Lung (tissue), 4 donors: ENCODE measurements around a stretch of chr10.

- PRO-cap, result no peak
- RAMPAGE, long total RNA, result no peak
- RRBS, result no CpG with 5 or more reads among the region's 23 CpGs
Measured at GRCh38 chr10:78656691-78657392, 411.9 kb upstream of the ZMIZ1 start.

- PRO-cap, result no peak
- RAMPAGE, long total RNA, result no peak
- RRBS, result no CpG with 5 or more reads among the region's 7 CpGs
Measured at GRCh38 chr10:78741426-78742159, 327.2 kb upstream of the ZMIZ1 start.

- PRO-cap, result no peak
- RAMPAGE, long total RNA, result no peak
- RRBS, result 38% methylated on average over 2 of the region's 9 CpGs
Measured at GRCh38 chr10:78743917-78744655, 324.7 kb upstream of the ZMIZ1 start.

DNA sequence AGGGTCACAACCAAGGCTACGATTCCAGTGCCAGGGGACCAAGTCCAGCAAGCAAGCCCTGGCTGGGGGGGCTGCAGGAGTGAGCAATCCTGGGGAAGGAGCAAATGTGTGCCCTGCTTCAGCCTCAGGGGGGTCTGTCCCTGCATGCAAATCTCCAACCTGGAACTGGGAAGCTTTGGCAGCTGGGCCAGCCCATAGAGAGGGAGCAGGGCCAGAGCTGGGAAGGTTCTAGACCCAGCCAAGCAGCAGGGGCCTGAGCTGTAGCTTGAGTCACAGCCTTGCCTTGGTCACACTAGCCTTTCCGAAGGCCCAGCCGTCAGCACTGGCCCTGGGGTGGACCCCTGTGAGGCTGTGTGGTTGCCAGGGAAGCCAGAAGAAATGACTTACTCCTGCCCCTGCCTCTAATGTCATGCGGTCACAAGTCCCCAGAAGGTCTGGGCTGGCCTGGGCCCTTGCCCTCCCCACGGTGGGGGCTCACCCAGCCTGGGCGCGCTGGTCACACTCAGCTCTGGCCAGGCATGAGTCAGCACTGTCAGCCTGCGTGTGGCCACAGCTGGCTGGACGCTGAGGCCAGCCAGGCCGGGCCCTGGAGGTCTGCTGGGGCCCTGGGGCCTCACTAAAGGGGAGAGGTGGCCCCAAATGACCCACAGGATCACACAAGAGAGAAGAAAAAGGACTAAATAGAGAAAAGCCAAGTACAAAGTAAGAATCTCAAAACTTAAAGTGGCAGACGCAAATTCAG lies 96.2 kb upstream of the ZMIZ1 start:
- PRO-cap, result no peak
- RAMPAGE, long total RNA, result no peak
- RRBS, result no CpG with 5 or more reads among the region's 11 CpGs

DNA sequence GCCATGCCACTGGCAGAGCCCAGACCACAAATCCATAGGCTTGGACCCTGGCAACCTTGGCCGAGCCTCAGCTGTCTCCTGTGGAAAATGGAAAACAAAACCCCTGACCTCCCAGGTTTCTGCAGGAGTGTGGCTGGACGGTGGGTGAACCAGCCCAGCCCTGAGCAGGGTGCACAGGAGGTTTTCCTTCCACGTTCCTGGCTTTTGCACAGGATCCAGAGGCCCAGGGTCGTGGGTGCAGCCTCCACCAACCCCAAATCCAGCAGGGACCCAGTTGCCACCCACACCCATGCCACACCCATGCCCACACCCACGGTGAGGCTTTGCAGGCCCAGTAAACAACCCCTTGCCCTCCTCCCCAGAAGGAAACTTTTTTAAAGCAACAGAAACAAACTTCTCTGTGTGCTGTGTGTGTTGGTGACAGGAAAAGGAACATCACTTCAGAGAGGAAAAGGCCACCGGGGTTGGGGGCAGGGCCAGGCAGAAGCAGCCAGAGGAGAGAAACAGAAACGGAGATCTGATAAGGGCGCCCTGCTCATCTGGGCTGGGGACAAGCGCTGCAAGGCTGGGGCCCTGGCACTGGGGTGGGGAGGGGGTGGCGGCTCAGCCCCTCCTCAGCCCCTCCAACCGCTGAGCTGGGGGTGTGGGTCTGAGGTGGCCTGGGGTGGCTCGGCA lies 20.7 kb upstream of the ZMIZ1 start:
- PRO-cap, result no peak
- RAMPAGE, long total RNA, result no peak
- RRBS, result no CpG with 5 or more reads among the region's 12 CpGs

GRCh38 chr10:79059101-79059736 lies 9.5 kb upstream of the ZMIZ1 start:
- PRO-cap, result no peak
- RAMPAGE, long total RNA, result no peak
- RRBS, result no CpG with 5 or more reads among the region's 10 CpGs

DNA sequence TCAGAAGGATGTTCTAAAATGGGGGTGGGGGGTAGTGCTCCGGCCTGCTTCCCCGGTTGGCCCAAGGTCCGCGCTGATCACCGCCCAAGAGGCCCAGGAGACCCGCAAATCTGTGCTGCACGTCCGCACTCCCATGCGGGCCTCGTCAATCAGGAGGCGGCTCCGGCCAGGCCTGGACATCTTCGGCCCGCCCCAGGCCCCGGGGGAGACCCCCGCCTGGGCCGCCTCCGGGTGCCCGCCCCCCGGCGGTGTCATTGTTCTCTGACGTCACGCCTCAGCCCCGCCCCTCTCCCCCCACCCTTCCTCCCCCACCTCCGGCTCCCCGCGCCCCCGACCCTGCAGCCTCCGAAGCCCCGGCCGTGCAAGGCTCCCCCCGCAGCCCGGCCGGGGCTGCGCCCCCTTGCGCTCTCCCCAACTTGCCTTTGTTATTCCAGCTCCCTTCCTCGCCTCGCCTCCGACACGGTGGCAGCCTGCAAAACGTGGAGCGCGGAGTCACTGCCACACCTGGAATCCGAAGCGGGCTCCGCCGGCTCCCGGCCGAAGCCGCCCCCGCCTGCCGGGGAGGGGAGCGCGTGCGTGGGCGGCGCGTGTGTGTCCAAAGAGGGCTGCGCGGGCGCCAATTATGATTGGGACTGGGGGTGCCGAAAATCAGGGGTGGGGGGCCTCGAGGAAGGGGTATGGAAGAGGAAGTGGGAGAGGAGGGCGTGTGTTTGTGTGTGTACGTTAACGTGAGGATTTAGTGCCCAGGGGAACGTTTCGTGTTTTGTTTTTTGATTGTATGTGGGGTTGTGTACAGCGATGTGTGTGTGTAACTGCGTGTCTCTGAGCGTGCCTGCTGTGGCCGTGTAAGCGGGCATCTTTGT lies 1.6 kb upstream of the ZMIZ1 start:
- PRO-cap, result unidirectional peak, minus-strand start at position 153 of the sequence
- RAMPAGE, long total RNA, result no peak
- RRBS, result 3% methylated on average over 23 of the region's 73 CpGs

DNA sequence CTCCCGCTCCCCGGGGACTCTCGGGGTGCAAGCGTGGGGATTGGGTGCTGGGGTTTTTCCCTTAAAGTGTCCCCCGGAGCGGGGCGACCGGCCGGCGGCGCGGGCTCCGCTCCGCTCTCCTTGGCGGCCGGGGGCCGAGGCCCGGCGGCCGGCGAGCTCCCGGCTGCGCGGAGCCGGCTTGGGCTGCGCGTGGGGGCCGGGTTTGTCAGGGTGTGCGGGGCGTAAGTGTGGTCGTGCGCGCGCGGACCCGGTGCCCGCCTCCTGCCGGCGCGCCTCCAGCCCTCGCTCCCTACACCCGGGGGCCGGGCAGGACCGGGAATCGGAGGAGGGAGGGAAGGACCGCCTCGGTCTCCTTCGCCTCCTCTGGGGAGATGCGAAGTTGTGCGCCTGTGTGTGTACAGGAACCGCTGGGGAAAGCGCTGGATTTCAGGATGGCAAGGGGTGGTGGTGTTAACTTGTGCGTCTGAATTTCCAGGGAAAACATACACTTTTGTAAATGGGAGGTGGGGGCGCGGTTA lies 609 bp downstream of the ZMIZ1 start:
- PRO-cap, result no peak
- RAMPAGE, long total RNA, result no peak
- RRBS, result 1% methylated on average over 19 of the region's 55 CpGs

DNA sequence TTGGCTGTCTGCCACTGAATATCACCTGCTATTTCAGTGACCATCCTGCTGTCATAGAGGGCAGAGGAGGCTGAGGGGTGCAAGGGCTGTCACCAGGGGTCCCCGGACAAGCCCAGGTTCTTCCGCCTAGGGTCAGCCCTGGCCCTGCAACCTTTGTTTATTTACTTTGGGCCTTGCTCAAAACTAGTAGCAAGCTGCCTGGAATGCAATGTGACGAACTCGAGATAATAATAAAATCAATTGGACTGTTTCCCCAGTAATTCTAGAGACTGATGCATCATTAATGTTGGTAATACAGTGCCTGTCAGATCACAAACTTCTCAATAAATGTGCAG lies 28.5 kb downstream of the ZMIZ1 start:
- PRO-cap, result no peak
- RAMPAGE, long total RNA, result no peak
- RRBS, result no CpG with 5 or more reads among the region's 4 CpGs

DNA sequence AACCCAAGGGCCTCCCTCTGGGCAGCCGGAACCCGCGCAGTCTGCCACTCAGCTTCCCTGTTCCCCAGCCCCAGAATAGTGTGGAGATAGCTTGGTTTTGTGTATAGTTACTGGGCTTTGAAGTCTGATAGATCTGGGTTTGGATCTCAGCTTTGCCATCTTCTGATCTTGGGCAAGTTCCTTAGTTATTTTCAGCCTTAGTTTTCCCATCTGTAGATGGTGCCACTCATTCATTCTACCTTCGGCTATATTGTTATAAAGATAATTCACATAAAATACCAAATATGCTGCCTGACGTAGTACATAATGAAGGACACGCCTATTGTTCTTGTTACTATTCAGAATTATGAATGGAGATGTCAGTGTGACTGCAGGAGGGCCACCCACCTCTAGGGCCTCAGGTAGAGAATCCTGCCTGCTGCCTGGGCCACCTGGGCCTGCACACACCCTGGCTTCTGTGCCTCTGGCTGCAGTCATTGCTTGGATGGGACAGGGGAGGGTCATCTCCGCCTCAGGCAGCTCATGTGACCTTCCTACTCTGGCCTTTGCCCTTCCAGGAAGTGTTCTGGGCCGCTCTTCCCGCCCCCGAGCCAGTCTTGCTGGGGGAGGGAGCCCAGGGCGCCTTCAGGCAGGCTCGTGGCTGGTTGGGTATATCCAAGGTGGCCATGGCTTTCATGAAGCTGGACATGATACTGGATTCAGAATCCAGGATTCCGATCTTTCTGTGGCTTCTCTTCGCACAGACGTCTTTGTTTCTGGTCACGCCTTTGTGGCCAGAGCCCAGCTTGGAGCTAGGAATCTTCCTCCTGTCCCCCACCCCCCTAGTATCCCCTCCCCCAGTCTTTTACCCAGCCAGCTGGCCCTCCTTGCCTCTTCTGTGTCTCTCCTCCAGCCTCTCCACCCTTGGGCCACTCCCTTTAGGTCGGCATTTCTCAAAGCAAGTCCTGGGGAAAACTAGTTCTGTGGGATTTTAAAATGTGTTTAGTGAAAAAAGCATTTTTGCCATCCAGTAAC lies 119.3 kb downstream of the ZMIZ1 start:
- PRO-cap, result no peak
- RAMPAGE, long total RNA, result no peak
- RRBS, result no CpG with 5 or more reads among the region's 17 CpGs

- PRO-cap, result no peak
- RAMPAGE, long total RNA, result no peak
- RRBS, result no CpG with 5 or more reads among the region's 15 CpGs
Measured at GRCh38 chr10:79215839-79216319, 131.4 kb upstream of the PPIF start.

DNA sequence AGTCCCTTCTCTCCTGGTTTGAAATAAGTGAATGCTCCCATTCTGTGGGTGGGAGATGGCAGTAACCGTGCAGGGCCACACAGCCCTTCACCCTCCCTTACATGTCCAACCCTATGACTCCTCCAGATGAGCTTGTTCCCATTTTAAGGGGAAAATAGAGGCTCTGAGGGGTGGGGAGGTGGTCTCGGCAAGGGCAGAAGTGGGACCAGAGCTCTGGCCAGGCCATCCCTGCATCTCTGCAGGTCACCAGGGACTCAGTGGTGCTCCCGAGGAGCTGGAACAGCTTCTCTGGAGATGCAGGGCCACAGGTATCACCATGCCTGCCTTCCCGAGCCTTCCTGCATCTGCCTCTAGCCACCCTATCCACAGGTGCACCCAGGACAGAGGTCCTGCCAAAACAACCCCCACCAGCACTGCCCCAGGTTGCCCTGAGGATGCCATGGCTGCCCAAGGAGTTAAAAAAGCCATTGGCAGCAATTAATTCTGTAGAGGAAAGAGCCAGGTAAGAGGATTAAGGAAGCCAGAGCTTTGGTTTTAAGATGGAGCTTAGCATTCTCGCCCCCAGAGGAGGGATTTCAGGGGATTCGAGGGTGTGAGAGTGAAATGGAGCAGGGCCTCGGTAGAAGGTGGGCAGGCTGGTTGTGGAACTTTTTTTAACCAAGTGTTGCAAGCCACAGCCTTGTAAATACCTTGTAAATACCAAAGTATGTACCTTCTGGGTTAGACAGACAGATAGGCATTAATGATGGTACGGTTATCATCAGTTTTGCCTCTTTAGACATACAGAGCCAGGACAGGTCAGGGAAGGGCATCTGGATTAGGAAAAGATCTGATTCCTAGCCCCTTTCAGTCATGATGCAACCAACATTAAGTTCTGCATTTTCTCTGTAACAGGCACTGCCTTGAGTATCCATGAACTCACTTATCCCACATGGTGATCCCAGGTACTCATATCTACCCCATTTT lies 120.9 kb upstream of the PPIF start:
- PRO-cap, result no peak
- RAMPAGE, long total RNA, result no peak
- RRBS, result no CpG with 5 or more reads among the region's 8 CpGs

DNA sequence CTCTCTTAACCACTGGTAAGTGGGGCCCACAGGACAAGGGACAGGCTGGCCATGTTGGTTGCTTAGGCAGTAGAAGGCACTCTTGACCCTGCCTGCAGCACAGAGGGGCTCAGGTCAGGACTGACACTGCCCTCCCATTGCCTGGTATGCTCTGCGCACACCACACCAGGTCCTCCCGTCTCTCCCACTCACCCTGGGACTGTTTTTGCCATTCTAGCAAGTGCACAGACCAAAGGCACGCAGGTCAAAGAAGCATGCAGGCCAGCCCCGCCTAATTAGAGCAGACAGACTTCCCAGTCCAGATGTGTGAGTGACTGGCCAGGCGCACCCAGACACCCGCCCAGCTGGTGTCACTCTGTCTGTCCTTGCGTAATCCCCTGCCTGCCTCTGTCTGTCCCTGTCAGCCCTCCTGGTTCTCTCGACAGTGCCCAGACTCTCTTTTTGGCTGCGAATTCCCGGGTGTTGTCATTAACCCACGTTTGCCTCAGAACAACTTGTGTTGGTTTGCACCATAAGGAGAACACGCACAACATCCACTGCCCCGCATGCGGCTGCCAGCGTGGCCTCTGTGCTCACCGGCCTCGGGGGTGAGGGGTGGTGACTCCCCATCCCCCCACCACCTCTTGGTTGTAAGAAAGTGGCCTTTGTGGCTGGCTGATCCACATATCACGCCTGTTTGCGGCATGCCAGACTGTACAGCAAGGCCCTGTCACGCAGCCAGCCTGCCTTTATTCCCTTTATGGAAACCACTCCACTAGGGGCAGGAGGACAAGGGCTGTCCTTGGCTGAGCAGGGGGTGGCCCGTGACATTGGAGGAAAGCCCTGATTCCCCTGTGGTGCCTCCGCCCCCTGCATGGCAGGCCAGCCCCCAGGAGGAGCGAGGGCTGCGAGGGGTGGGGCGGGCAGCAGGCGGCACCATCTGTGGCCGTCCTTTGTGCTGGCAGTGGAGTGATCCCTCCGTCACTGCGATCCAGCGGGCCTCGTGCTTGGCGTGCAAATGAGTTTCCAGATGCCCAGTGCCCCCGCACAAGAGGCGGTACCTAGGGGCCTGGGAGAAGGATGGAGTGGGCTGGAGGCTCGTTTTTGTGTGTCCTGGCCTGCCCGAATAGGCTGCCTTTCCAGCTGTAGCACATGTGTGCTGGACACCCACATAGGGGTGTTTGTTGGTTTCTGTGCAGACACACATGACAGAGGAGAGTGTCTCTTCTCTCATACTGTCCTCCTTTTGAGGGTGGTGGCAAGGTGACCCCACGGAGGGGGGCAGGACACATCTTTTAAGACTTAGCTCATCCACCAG lies 72.8 kb upstream of the PPIF start:
- PRO-cap, result no peak
- RAMPAGE, long total RNA, result no peak
- RRBS, result 33% methylated on average over 6 of the region's 37 CpGs

DNA sequence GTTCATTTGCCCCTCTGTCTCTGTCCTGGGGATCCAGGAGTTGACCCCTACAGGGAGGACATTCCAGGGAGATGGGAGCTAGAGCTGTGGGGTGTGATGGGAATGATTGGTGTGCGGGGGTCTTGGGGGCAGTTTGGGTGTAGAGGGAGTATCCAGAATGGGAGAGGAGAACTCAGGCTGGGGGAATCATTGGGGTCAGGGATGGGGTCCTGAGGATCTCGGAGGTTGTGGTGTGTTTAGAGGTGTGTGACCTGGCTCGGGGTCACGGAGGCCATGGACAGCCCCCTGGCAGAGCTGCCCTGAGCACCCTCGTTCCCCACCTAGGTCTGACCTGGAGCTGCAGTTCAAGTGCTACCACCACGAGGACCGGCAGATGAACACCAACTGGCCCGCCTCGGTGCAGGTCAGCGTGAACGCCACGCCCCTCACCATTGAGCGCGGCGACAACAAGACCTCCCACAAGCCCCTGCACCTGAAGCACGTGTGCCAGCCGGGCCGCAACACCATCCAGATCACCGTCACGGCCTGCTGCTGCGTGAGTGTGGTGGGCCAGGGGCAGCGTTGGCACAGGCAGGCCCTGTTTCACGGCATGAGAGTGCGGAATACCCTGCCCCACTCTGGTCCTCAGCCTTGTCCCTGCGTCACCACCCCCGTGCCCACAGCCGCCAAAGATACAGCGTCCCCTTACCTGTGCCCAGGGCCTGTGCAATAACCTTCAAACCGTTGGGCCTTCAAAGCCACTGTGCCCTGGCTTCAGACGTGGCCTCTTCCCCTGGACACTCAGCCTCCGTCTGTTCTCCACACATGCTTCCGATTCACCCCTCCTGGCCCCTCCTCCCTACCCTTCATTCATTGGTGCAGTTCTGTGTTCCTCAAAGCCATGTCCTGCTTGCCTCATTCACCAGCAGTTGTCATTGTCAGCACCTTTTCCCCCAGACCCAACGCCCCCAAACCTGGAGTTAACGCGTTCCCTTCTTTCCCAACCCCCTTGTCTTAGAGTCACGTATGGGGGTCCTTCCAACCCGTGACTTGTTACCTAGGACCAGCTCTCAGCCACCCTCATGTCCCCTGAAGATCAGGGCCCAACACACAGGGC lies 46.5 kb upstream of the PPIF start:
- PRO-cap, result no peak
- RAMPAGE, long total RNA, result no peak
- RRBS, result no CpG with 5 or more reads among the region's 37 CpGs

- PRO-cap, result no peak
- RAMPAGE, long total RNA, result no peak
- RRBS, result no CpG with 5 or more reads among the region's 12 CpGs
Measured at GRCh38 chr10:79301504-79302159, 45.6 kb upstream of the PPIF start.

DNA sequence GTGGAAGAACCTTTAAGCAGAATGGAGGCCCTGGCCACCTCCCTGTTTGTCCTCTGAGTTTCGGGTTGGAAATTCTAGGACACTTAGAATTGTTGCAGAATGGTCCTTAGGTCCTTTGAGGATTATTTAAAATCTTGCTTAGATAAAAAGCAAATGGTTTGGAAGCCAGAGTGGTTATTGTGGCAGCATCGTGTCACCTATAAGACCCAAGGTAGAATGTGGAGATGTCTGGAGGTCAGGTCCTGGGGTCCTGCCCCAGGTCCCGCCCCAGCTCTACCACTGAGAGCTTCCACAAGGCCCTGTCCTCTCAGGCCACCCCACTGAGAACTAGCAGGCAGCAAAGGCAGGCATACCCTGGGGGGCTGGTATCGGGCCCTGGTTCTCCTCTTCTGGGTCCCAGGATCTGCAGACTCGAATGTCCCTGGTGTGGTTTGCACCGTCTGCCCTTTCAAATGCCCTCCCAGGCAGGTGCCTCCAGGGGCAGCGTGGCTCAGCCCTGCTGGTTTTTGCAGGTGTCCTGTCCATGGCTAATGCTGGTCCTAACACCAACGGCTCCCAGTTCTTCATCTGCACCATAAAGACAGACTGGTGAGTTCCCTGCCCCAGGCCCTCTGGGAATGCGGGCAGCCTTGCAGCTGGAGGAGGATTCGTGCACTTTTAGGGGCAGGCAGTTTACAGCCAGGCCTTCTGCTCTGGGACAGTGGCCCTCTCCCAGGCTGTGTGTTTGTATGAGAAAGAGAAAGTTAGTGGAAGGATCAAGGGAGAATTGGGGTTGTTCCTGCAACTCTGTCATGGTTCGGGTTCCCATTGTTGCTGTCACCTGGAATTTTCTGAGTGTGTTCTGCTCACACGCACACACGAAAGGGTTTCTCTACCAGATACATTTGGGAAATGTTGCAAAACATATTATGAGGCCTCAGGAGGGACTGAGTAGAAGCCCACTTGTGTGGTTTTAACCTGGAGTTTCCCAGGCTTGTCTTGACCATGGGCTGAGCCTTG lies 4.8 kb downstream of the PPIF start:
- PRO-cap, result no peak
- RAMPAGE, long total RNA, result no peak
- RRBS, result no CpG with 5 or more reads among the region's 13 CpGs

DNA sequence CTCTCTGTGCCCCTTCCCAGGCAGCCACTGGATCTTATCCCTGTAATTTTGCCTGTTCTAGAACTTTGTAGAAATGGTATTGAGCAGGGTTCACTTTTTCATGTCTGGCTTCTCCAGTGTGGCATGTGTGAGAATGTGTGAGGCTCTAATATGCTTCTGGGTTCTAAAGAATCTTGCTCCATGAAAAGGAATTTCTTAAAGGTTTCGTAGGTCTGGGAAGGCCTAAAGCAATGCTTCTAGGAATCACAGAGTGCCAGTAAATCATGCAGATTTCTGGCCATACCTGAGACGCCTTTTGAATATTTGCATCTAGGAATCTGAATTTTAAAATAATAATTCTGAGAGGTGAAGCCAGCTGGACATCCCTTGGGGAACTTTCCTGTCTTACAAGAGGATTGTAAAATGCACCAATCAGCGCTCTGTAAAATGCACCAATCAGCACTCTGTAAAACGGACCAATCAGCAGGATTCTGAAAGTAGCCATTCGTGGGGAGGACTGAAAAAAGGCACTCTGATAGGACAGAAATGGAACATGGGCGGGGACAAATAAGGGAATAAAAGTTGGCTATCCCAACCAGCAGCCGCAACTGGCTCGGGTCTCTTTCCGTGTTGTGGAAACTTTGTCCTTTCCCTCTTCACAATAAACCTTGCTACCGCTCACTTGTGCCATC lies 9.8 kb downstream of the PPIF start:
- PRO-cap, result no peak
- RAMPAGE, long total RNA, result no peak
- RRBS, result no CpG with 5 or more reads among the region's 10 CpGs

DNA sequence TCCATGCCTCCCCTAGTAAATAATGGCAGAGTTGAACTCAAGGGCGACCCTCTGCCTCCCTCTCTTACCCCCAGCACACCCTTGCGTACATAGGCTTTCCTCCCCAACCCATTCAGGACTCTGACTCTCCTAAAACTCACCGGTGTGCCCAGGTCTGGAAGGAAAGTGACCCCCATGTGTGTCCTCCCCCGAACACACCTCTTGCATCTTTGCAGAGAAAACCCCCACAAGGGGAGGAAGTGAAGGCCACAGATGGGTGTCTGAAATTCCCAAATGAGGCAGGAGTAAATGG lies 1.5 kb downstream of the ZCCHC24 start:
- PRO-cap, result bidirectional peak, plus-strand start outside the sequence, minus-strand start at position 202 of the sequence
- RAMPAGE, long total RNA, result no peak
- RRBS, result no CpG with 5 or more reads among the region's 4 CpGs

DNA sequence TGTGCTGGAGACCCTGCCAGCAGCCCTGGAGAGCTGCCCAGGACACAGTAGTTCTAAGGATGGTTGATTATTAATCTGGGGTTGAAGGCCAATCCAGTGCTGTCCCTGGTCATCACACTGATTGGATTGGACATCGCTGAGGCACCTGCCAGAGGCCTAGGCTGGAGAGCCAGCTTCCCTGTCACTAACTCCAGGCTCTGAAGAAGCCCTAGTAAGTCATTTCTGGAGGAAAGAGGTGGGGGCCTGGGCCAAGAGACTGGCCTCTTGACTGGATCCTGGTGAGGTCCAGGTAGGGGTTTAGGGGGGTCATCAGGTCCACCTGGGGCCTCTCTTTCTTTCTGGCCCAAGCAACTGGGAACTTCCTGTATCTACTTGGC lies 18.7 kb downstream of the SFTPA1 start:
- PRO-cap, result unidirectional peak, minus-strand start at position 192 of the sequence
- RAMPAGE, long total RNA, result no peak
- RRBS, result no CpG with 5 or more reads among the region's 1 CpG

DNA sequence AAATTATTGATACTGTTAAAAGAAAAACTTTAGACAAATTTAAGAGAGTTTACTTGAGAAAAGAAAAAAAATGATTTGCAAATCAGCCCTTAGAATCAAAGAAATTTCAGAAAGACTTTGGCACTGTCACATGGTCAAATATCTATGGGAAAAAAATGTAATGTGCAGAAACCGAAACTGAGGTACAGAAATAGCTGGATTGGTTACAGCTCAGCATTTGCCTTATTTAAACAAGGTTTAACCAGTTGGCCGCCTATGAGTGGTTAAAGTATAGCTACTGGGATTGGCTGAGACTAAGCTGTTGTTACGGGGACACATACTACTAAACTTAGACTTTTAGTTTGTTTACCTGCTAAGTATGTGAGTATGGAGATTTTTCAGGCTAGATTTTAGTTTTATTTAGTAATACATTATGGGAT lies 38.6 kb downstream of the SFTPD start:
- PRO-cap, result no peak
- RAMPAGE, long total RNA, result no peak
- RRBS, result no CpG with 5 or more reads among the region's 3 CpGs